Ureter (tissue), 1 donor: Measurements from ENCODE around the genes NANOS3, ADGRL1 and GIPC1.

- PRO-cap: no peak
These were observed 27.8 kb upstream of the NANOS3 start for GRCh38 chr19:13848758-13849815.

DNA sequence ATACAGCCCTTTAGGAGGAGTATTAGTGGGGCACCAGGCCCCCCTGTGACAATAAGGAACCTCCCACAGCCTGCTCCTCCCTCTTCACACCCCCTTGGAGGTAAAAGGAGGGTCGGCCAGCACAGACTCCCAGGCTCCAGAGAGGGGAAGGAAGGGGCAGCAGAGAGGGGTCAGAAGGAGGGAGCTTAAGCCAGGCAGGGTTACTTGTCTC, at the start of gene NANOS3:
TSS of gene NANOS3 (plus strand) at position 132 of the 211 bp plus-strand sequence.
- PRO-cap: no peak

DNA sequence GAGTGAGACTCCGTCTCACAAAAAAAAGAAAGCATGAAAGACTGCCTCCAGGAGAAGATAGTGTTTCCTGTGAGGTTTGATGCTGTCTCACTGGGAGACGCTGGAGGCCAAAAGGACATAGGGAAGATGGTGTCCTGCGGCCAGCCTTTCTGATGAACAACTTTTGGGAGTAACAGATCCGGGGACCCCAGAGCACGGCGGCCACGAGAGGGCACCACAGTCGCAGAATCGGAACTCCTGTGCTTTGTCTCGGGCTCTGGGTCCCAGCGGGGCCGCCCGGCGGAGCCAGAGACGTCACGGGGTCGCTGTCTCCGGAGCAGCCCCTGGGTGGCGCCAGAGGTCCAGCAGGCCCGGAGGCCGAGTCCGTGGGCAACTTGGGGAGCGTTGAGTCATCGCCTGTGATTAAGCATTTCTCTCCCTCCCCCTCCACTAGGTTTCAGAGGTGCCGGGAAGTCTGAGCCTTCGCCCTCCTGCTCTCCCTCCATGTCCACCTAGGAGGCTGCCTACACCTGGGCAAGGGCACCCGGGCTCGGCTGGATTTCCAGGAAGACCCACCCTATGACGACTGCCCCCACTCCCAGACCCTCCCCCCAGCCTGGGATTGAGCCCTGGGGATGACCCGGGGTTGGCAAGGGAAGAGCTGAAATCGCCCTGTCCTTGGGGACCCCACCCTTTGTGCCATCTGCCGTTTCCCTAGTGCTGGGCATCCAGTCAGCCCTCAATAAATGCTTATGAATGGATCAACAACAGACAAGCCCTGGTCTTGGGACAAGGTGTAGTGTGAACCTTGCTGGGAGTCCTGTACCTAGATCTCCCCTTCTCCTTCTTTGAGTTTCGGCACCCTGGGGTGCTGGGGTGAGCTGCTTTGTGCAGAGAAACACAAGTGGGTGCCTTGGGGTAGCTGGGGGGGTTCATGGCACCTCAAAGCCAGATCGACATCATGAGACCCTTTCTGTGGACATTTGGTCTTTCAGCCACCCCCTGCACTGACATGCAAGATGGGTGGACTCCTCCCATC, 3.4 kb downstream of the NANOS3 start:
- PRO-cap: no peak

DNA sequence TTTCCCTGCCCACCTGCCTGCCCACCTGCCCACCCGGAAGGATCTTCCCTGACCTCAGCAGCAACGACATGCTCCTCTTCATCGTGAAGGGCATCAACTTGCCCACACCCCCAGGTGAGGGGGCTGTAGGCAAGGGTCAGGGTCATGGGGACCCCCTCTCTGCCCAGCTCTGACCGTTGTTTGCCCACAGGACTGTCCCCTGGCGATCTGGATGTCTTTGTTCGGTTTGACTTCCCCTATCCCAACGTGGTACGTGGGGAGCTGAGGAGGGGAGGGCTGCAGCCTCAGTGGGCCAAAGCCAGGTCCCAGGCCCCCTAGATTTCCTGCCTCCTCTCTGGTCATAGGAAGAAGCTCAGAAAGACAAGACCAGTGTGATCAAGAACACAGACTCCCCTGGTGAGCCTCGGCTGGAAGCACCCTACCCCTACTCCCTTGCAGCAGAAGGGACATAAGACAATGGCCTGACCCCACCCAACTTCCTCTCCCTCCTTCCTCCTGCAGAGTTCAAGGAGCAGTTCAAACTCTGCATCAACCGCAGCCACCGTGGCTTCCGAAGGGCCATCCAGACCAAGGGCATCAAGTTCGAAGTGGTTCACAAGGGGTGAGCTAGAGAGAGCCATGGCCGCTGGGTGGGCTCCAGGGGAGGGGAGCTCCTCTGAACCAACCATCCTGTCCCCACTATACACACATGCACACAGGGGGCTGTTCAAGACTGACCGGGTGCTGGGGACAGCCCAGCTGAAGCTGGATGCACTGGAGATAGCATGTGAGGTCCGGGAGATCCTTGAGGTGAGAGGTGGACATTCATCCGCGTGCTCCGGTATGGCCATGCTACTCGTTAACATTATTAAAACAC, 11.5 kb downstream of the PODNL1 start:
- PRO-cap: no peak

GRCh38 chr19:13979276-13979848, 26.8 kb downstream of the RFX1 start:
- PRO-cap: unidirectional peak, minus-strand start at chr19:13979365

GRCh38 chr19:14052666-14053706, 8.9 kb downstream of the PALM3 start:
- PRO-cap: no peak

- PRO-cap: no peak
These were observed 2.3 kb downstream of the PALM3 start for GRCh38 chr19:14059505-14060024.

DNA sequence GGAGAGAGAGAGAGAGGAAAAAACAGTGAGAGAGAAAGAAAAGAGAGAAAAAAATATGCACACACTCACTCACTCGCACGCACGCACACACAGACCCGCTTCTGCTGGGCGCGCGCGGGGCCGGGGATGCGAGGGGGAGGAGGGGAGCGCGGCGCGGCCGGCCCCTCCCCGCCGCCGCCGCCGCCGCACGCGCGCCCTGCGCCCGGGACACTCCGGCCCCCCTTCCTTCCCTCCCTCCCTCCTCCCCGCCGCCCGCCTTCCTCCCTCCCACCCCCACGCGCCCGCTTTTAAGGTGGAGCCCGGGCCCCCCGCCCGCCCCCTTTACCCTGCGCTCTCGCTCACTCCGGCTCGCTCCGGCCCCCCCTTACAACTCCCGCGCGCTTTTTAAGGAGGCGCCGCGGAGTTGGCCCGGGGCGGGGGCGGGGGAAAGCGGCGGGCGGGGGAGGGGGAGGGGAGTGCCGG, 5.1 kb upstream of the C19orf67 start:
- PRO-cap: bidirectional peak, plus-strand start outside the sequence, minus-strand start at position 189 of the sequence

DNA sequence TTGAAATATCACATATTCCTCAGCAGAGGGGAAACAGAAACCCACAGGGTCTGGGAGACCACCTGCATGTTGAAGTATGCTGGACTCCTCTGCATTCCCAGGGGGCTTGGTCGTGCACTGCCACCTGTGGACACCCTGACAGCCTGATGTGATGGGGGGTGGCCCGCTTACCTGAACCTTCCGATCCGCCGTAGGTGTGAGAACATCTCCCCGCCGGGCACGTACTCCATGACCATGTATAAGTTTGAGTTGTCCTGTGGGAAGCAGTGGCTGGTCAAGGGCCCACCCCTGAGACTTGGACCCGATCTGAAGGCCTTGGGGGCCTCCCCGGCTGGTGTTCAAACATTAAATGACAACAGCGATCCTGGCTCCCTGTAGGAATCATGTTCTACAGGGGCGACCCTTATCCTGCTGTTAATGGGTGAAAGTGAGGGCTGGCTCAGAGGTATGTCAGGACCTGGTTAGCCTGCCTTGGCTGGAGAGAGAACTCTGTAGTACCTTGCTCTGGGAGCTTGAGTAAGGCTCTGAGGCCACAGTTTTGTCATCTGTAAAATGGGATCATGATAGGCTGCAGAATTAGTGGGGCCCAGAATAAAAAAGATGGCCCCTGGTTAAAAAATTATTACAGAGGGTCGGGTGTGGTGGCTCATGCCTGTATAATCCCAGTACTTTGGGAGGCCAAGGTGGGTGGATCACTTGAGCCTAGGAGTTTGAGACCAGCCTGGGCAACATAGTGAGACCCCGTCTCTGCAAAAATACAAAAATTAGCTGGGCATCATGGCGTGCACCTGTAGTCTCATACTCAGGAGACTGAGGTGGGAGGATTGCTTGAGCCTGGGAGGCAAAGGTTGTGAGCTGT, 15.3 kb upstream of the C19orf67 start:
- PRO-cap: no peak

- PRO-cap: no peak
These were observed 14.1 kb upstream of the ASF1B start for GRCh38 chr19:14150209-14151204.

GRCh38 chr19:14161161-14161884, 24.9 kb upstream of the ASF1B start:
- PRO-cap: no peak

DNA sequence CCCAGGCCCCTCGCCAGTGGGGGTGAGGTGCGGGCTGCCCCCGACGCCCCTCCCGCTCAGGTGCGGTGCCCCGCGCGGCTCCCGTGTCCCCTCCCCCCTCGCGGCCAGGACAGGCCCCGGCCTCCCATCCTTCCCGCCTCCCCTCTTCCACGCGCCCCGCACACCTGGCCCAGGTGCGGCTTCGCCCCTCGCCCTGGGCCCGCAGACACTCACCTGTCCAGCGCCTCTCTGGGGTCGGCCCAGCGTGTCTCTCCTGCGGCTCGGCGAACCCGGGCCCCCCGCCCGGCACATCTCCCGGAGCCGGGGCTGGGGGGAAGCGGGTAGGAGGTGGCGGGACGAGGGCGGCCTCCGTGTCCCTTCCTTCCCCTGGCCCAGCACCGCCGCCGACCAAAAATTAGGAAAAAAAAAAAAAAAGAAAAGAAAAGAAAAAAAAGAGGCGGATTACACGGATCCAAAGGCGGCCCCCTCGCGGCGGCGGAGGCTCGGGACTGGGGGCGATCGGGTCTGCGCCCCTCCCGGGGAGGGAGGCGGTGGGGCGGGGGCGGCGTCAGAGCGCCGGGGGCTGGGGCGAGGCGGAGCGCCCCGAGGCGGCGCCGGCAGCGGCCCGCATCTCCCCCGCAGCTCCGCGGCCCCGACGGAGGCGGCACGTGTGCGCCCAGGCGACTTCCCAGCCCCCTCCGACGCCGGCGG, at the start of gene ADGRL1:
TSS of gene ADGRL1 (minus strand) at position 398 of the 690 bp plus-strand sequence.
- PRO-cap: no peak

DNA sequence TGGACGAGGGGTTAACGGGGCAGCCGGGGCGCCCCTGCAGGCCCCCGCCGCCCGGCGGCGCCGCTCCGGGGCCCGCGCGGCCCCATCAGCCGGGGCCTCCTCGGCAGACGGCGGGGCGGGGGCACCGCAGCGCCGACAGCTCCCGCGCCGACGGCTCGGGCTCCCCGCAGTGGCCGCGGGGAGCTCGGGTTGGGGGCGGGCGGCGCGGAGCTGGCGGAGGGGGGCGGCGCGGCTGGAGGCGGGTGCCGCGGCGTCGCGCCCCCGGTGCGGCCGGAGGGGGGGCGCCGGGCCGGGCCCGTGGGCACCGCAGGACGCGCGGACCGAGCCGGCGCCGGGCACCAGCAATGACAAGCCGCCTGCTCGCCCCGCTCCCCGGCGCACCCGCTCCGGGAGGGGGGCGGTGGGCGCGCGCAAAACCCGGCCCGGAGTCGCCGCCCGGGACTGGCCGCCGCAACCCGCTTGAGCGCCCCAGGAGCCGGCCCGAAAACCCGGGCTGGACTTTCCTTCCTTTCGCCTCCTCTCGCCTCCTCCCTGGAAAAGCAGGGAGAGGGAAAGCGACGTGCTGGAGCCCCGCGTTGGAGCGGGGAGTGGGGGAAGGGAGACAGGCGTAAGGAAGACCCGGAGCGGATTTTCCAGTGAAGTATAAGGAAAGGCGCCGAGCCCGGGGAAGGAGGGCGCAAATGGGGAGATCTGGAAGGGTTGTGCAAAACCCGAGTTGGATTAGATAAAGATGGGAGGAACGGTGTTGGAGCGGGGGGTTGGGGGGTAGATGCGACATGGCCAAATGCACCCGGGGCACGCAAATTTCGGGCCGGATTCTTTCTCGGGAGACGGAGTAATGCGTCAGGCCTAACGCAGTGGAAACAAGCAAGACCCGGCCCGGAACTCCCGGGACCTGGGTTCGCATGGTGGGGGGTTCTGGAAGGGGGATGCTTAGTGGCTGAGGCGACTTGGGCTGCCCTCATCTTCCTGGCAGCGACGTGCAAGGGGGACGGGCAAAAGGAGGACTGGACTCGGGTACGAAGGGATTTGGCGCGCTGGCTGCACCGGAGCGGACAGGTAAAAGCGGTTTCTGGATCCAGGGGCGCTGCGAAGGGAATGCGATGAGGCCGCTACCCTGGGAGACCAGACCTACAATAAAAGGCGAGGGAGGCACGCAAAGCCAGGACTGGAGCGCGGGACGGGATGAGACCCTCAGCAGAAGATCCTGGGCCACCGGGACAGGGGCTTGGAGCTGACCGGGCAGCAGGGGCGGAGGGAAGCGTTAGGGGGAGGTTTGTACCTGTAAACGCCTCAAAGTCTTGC, 945 bp upstream of the ADGRL1 start:
- PRO-cap: bidirectional peak, plus-strand start at position 536 of the sequence, minus-strand start at position 388 of the sequence

DNA sequence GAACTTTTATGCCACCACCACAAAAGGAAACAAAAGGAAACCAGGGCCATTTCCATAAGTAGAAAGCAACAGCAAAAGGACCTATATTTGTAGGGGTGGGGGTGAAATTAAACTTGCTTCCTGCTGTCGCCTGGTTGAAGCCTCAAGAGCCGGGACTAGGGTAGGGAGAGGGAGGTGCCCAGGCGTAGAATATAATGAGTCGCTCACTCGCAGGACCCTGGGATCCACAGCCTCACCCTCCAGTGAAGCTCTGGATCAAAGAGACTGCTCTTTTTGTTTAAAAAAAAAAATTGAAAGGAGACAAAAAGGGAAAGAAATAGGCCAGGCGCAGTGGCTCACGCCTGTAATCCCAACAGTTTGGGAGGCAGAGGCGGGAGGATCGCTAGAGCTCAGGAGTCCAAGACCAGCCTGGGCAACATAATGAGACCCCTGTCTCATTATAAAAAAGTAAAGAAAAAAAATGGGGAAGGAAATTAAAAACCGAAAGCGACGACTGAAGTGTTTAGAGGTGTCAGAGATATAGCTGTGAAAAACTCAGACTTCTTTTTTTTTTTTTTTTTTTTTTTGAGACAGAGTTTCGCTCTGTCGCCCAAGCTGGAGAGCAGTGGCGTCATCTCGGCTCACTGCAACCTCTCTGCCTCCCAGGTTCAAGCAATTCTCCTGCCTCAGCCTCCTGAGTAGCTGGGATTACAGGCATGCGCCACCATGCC, 10.9 kb upstream of the ADGRE5 start:
- PRO-cap: no peak

GRCh38 chr19:14390446-14391220, 9.4 kb downstream of the ADGRE5 start:
- PRO-cap: no peak

GRCh38 chr19:14406479-14407435, 12.4 kb downstream of the DDX39A start:
- PRO-cap: no peak

DNA sequence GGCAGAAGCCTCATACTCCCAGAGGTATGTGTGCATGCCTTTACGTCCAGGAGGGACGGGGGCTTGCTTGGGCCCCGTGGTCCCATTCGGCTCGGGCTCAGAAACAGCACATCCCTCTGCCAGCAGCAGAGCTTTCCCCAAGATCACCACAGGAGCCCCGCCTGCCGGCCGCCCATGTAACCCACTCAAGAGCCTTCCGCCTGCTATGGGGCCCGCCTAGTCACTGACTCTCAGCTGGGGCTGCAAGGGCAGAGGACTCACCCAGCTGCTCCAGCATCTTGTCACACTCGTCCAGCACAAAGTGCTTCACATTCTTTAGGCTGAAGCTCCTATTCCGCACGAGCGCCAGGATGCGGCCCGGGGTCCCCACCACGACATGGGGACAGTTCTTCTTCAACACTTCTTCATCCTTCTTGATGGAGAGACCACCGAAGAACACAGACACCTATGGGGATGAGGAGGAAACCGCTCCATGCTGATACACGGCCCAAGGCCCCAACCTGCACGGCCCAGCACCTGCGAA, 8.4 kb downstream of the DDX39A start:
- PRO-cap: no peak

DNA sequence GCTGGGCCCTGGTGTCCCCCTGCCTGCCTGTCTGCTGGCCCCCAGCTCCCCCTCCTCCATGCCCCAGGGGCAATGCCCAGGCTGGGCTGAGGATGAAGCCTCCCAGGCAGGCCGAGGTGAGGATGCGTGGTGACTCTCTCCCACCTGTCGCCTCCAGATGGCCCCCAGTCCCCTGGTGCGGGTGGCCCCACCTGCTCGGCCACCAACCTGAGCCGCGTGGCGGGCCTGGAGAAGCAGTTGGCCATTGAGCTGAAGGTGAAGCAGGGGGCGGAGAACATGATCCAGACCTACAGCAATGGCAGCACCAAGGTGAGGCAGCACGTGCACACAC, 10.2 kb downstream of the PKN1 start:
- PRO-cap: no peak

GRCh38 chr19:14495701-14496699, at the start of gene GIPC1:
TSS of gene GIPC1 (minus strand) at chr19:14496127.
- PRO-cap: unidirectional peak, minus-strand start at chr19:14496127; bidirectional peak, plus-strand start at chr19:14496516, minus-strand start at chr19:14496282

- PRO-cap: no peak
These were observed 1.2 kb downstream of the DNAJB1 start for GRCh38 chr19:14516673-14517760.